GM12878 (cell line): ENCODE measurements around a stretch of chr6.

DNA sequence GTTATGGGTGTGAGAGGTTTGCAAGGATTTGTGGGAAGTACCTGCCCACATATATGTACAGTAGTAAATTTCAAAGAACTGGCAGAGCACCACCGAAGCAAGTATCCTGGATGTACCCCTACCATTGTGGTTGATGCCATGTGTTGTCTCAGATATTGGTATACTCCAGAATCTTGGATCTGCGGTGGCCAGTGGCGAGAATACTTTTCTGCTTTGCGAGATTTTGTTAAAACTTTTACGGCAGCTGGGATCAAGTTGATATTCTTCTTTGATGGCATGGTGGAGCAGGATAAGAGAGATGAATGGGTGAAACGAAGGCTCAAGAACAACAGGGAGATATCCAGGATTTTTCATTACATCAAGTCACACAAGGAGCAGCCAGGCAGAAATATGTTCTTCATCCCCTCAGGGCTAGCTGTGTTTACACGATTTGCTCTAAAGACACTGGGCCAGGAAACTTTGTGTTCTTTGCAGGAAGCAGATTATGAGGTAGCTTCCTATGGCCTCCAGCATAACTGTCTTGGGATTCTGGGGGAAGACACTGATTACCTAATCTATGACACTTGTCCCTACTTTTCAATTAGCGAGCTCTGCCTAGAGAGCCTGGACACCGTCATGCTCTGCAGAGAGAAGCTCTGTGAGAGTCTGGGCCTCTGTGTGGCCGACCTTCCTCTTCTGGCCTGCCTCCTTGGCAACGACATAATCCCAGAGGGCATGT, 11.0 kb downstream of the FAM120B start:
- RAMPAGE, long total RNA = no peak
- RRBS, 2 experiments = no CpG with 5 or more reads among the region's 11 CpGs
CAGE:
- cytosol, long polyA minus RNA = no peak
- cytosol, long polyA plus RNA = no peak
- long polyA plus RNA = no peak
- nucleolus, long total RNA = no peak
- nucleus, long polyA plus RNA = no peak
- nucleus, long total RNA = no peak

GRCh38 chr6:170438197-170438829, 114.8 kb downstream of the PSMB1 start:
- RAMPAGE, long total RNA = no peak
- RRBS, 2 experiments = no CpG with 5 or more reads among the region's 21 CpGs
CAGE:
- cytosol, long polyA minus RNA = no peak
- cytosol, long polyA plus RNA = no peak
- long polyA plus RNA = no peak
- nucleolus, long total RNA = no peak
- nucleus, long polyA plus RNA = no peak
- nucleus, long total RNA = no peak

- RAMPAGE, long total RNA = no peak
- RRBS, 2 experiments = no CpG with 5 or more reads among the region's 10 CpGs
CAGE:
- cytosol, long polyA minus RNA = no peak
- cytosol, long polyA plus RNA = no peak
- long polyA plus RNA = no peak
- nucleolus, long total RNA = no peak
- nucleus, long polyA plus RNA = no peak
- nucleus, long total RNA = no peak
These were observed 98.3 kb downstream of the PSMB1 start for GRCh38 chr6:170454859-170455185.

GRCh38 chr6:170462235-170462912, 90.7 kb downstream of the PSMB1 start:
- RAMPAGE, long total RNA = no peak
- RRBS, 2 experiments = no CpG with 5 or more reads among the region's 9 CpGs
CAGE:
- cytosol, long polyA minus RNA = no peak
- cytosol, long polyA plus RNA = no peak
- long polyA plus RNA = no peak
- nucleolus, long total RNA = no peak
- nucleus, long polyA plus RNA = no peak
- nucleus, long total RNA = no peak